ENCODE data around the genes POLA1, PPP4R3C and MAGEB3.

GRCh38 chrX:23822269-23822982 lies 39.5 kb downstream of the SAT1 start:
- PRO-cap = no peak

- PRO-cap = no peak
Observed at GRCh38 chrX:24023908-24024267, 3.1 kb downstream of the KLHL15 start.

GRCh38 chrX:24057418-24057836 lies 2.7 kb downstream of the EIF2S3 start:
- PRO-cap = no peak

DNA sequence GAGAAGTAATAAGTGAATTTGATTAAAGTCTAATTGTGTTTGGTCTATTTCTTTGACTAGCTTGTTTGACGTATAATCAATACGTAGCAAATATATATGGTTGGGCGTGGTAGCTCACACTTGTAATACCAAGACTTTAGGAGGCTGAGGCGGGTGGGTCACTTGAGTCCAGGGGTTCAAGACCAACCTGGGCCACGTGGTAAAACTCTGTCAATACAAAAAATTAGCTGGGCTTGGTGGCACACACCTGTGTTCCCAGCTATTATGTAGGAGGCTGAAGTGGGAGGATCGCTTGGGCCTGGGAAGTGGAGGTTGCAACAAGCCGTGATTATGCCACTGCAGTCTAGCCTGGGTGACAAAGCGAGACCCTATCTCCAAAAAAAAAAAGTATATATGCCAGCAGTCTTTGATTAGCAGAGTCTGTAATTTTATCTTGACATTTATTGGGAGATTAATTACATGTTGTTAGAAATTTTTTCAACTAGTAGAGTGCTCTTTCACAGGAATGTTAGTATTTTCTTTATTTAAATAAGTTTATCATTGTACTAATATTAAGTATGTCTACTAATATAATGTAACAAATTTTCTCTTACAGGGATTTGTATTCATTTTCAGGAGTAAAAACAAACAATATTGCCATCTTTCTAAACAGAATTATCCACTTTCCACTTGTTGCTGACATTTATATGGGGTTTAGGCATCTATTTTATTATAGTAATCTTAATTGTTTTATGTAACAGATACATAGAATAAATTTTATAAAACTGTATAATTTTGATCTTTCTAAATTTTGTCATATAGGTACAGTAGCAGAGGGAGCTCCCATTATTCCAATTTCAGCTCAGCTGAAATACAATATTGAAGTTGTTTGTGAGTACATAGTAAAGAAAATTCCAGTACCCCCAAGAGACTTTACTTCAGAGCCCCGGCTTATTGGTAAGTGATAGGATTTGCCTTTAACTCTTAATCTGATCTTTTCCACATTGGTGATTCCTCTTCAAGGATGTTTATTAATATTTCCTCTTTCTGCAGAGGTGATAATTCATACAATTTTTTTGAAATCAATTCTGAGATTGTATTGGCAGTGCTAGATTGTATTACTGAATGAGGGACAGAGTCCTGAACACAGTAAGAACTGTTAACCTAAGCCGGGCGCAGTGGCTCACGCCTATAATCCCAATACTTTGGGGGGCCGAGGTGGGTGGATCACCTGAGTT lies 9.1 kb downstream of the EIF2S3 start:
- PRO-cap = no peak

GRCh38 chrX:24153228-24153588 lies 3.7 kb downstream of the ZFX start:
- PRO-cap = no peak

- PRO-cap = no peak
Observed at GRCh38 chrX:24167177-24167887, 17.8 kb downstream of the ZFX start.

DNA sequence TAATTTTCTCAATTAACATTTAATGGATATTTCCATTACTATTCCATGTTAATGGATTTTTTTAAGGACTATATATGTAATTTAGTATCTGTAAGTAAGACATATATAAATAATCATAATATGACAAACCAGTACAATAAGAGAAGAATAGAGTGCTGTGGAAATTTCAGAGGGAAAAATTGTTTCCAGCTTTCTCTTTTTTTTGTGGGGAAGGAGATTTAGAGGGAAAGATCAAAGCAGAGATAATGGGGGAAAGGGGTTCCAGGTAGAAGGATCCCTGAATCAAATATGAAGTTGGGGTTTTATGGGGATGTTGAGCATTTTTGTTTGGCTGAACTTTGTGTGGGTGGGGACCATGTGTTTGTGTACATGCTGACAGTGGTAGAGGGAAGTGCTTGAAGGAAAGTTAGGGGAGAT lies 21.5 kb downstream of the ZFX start:
- PRO-cap = no peak

DNA sequence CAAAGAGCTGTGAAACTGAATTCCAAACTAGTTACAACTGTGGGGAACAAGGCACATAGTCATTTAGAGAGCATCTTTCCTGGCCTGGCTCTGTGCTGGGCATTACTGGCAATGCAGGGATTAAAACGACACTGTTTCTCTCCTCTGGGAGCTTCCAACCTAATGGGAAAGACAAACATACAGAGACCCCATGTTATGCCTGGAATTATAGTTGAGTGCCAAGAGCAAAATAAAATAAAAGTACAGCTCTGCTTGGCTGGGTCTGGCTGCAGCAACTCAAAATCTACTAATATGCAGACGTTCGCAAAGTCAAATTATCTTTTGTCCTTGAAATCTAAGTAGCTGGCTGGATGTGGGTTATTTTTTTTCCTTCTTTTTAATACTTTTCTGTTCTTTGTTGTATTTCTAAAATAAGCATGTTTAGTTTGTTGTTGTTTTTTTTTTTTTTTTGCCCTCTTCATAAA lies 36.6 kb downstream of the SUPT20HL1 start:
- PRO-cap = no peak

DNA sequence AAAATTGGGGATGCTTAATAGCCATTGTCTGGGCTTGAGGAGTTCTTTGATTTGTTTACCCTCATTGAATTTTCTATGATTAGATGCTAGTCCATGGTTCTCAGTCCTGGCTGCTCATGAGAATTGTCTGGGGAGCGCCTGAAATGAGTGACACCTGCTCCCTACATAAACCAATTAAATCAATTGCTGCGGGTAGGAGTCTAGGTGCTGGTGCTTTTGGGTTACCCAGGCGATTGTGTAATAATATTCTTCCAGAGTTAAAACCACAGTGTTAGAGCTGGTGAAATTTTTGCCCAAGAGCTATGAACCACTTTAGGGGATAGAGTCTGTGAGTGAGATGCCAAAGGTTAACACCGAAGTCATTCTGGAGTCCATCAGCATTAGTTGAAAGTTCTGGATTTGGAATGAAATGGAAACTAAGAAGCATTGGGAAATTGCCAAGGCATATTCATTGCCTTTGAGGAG lies 15.3 kb downstream of the PDK3 start:
- PRO-cap = no peak

- PRO-cap = no peak
Observed at GRCh38 chrX:24546401-24546757, 81.3 kb downstream of the PDK3 start.

- PRO-cap = bidirectional peak, plus-strand start at chrX:24693921, minus-strand start at chrX:24693753
Observed at GRCh38 chrX:24693230-24694458, at the start of gene POLA1. TSS of gene POLA1 (plus strand) at chrX:24693918.

GRCh38 chrX:25002155-25002729 lies 13.5 kb downstream of the ARX start:
- PRO-cap = no peak

DNA sequence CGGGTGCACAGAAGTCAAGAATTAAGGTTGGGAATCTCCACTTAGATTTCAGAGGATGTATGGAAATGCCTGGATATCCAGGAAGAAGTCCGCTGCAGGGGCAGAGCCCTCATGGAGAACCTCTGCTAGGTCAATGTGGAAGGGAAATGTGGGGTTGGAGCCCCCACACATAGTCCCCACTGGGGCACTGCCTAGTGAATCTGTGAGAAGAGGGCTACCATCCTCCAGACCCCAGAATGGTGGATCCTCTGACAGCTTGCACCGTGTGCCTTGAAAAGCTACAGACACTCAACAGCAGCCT lies 167.2 kb downstream of the MAGEB5 start:
- PRO-cap = no peak

DNA sequence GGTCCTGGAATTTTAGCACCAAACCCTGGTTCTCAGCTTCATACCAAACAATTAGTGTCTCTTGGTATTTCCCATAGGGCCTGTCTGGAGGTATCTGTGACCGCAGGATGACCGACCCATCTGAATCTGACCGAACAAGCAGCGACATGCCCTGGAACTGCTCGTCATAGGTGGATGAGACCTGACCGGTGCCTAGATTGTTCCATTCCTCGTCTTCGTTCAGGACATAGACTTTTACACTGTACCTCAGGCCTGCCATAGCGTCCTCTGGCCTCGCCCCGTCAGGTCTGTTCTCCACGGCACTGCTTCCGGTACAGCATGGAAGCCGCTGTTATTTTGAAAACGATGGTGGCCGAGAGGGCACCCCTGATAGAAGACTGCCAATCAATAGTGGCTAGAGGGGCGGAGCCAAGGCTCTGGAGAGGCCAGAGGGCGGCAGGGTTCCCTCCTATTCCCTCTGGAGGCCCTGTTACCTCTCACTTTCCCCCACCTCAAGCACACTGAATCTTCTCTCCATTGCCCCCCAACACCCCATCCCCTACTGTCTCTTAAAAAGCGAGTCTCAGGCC lies at the start of gene PPP4R3C:
TSS of gene PPP4R3C (minus strand) at position 304 of the 569 bp plus-strand sequence.
- PRO-cap = no peak

DNA sequence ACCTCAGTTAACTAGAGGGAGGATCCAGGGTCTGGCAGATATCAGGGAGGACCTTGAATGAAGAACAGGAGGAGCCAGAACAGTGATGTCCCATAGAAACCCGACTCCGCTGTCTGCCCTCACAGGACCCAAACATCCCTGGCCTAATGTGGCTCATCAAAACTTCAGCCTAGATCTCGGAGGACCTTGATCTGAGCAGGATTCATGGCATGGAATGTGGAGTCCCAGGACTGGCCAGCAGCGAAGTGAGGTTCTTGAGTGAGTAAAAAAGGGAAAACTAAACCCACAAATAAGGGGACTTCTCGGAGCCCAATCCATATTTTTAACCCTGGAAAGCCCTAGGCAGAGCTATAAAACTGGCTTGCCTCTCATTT lies at the start of gene MAGEB3:
TSS of gene MAGEB3 (plus strand) at position 98 of the 374 bp plus-strand sequence.
- PRO-cap = no peak

DNA sequence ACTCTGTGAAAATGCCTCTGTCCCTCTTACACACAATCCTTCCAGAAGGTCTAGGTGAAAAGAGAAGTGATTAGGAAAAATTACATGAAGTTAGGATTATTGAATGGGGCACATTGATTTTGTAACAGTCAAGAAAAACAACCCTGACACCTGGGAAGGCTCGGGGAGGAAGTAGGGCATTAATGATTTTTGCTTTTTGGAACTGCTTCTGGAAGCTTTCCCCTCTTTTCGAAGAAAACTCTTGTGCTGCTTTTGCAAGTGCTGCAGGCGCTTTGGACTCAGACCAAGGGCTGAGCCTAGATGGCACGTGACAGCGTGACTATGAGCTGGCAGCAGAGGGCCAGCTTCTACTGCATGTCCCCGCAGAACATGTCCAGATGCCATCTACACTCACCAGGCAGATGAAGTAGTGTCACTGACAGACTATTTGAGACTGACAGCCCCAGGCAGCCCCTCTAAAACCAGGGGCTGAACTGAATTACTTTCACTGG lies 6.3 kb downstream of the NR0B1 start:
- PRO-cap = no peak

- PRO-cap = no peak
Observed at GRCh38 chrX:30638552-30638989, 14.7 kb upstream of the GK start.

- PRO-cap = no peak
Observed at GRCh38 chrX:30828628-30829414, 60.2 kb downstream of the TAB3 start.

DNA sequence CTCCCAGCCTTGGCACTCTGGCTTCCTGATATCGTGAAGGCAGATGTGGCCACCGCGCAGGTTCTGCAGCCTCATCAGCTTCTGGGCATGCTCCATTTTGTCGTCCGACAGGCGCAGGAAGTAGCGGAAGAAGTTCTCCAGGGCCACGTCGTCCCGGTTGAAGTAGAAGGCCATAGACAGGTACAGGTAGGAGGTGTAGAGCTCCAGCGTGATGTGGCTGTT lies 261 bp downstream of the FTHL17 start:
- PRO-cap = no peak

DNA sequence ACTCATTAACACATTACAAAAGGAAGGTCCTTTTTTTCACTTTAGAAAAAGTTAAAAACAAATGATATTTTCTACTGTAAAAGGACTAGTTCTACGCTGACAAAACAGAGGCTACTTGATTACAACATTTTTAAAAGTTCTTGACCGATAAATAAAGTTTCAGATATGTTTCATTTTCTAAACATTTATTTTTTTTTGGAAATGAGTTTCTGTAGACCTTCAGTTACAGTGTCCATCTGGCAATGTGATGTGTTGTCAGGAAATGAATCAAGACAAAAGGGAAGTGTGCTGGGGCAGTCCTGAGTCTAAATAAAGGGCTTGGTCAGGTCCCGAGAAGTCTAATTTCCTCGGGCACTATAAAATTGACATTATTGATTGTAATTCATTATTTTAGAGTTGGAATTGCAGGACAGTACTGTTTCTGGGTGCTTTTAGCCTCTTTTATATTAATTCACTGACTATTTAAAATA lies 57.0 kb upstream of the FTHL17 start:
- PRO-cap = no peak